Skin of body (tissue), 2 donors: ENCODE measurements around the genes SH3BP1, PDXP and SLC16A8.

- RAMPAGE, long total RNA: no peak
These were observed 1.1 kb downstream of the CYTH4 start for GRCh38 chr22:37283312-37283897.

DNA sequence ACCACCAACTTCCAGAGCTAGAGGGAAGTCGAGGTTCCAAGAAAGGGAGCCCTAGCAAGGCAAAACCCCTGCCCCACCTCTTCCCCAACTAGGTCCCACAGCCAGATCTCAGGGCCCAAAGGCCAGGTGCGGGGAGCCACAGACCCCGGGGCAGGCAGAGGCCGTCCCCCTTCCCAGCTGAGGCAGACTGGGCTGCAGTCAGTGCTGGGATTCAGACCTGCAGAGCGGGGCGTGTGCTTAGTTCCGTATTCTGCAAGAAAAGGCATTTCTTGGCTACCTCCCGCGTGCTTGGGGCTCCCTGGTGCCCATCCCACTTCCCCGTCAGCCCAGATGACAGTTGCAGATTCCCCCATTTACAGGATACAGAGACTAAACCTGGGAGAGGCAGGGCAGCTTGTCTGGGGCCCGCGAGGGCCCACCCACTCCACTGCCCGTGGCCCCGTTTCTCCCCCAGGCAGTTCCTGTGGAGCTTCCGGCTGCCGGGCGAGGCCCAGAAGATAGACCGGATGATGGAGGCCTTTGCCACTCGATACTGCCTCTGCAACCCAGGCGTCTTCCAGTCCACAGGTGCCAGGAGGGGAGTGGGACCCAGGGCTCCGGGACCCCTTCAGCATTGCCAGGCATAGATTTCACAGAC lies 18.3 kb downstream of the CYTH4 start:
- RAMPAGE, long total RNA: no peak

GRCh38 chr22:37303728-37304488 lies 21.6 kb downstream of the CYTH4 start:
- RAMPAGE, long total RNA: no peak

DNA sequence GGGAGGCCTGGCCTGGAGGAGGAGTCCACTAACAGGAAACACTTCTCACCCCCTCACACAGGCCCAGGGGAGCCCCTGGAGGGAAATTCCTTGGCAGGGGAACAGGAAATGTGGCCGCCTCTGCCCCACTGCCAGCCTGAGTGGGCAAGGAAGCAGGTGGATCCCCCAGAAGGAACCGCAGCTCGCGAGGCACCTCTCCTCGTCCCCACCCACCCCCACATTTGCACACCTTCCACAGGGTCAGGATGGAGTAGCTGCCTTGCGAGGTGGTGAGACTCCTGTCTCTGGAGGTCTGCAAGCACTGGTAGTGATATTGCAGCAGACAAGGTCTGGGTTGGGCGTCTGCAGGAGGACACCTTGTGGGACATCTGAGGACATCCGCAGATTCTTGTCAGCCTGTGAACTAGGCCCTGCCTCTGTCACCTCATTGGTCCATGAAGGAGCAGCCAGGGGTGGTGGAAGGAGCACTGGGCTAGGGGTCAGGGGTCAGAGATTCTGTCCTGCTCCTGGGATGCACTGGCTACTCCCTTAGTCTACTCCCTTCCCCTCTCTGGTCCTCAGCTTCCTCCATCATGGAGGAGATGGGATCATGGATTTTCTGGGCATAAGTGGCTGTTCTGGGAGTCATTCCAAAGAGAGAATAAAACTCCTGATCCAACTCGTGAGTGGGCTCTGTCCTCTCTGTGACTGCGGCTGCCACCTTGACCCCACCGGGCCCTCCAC lies 32.5 kb downstream of the CYTH4 start:
- RAMPAGE, long total RNA: no peak

- RAMPAGE, long total RNA: no peak
These were observed 12.4 kb upstream of the MFNG start for GRCh38 chr22:37498561-37498921.

DNA sequence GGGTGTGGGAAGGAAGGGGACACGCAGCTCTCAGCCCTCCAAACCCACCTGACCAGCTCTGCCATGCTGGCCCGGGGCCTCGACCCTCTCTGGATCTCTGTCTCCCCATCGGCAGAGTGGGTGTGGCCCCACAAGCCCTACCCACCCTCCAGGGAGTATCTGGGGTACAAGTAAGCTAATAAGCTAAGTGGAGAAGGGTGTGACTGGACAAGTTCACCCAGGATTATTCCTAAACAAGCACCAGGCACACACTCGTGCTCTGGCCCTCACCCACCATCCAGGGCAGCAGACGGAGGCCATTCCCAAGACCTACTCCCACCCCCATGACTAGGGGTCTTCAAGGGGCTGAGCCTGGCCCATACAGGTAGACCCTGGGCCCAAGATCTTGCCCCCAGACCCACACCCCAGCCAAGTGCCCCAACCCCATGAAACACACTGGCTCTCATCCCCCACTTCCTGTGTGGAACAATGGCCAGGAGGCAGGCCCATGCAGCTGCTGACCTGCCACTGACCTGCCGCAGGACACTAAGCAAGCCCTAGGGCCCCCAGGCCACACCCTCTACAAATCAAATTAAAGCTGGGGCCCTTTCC lies 10.4 kb downstream of the CARD10 start:
- RAMPAGE, long total RNA: no peak

GRCh38 chr22:37541672-37542396 lies 18.4 kb upstream of the CDC42EP1 start:
- RAMPAGE, long total RNA: no peak

GRCh38 chr22:37616229-37616925 lies 7.7 kb downstream of the GGA1 start:
- RAMPAGE, long total RNA: no peak

DNA sequence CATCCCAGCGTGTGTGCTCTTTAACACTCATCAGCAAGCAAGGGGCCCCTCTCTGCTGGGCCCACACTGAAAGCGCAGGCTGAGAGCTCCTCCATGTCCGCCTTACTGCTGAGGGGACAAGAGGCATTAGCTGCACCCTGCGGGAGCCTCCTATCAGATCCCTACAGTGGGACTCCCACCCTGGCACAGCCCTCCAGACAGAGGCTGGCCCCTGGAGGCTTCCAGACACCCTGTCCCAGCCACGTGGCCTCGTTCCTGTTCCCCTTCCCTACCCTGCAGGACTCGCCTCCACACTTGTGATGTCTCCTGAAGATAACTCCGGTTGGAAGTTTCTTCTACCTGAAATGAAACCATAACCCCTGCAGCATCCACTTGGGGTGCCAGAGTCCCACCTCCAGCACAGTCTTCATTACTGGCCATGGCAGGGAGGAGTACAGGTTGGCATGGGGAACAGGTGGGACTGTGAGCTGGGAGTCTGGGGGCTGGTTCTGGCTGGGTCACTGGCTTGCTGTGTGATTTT lies 5.0 kb upstream of the SH3BP1 start:
- RAMPAGE, long total RNA: no peak

GRCh38 chr22:37639170-37639845 lies at the start of gene SH3BP1:
TSS of gene SH3BP1 (plus strand) at chr22:37639669.
- RAMPAGE, long total RNA: no peak

DNA sequence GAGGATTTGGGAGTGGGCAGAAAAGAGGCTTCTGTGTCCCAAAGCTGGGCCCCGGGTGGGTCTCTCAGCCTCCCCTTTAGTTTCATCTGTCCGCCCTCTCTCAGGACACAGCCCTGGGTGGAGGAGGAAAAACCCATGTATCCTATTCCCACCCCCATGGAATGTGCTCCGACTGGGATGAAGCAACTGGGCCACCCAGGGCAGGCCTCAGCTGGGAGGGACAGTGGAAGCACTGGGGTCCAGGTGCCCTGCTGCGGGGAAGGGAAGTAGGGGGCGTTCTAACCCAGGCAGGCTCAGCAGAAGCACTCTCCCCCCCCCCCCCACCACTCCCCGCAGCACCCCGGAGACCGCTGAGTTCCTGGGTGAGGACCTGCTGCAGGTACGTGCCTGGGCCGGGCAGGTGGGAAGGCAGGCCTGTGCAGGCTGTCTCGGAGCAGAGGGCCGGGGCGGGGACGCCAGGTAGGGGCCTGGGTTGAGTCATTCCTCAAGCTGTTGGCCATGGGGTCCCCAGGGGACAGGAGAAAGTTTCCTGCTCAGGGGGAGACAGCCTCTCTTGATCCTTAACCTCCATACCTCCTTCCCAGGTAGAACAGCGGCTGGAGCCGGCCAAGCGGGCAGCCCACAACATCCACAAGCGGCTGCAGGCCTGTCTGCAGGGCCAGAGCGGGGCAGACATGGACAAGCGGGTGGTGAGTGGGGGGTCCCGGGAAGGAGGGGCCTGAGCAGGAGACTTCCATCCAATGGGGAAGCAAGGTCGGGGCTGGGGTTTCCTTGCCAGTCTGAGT lies 1.5 kb downstream of the SH3BP1 start:
- RAMPAGE, long total RNA: no peak

DNA sequence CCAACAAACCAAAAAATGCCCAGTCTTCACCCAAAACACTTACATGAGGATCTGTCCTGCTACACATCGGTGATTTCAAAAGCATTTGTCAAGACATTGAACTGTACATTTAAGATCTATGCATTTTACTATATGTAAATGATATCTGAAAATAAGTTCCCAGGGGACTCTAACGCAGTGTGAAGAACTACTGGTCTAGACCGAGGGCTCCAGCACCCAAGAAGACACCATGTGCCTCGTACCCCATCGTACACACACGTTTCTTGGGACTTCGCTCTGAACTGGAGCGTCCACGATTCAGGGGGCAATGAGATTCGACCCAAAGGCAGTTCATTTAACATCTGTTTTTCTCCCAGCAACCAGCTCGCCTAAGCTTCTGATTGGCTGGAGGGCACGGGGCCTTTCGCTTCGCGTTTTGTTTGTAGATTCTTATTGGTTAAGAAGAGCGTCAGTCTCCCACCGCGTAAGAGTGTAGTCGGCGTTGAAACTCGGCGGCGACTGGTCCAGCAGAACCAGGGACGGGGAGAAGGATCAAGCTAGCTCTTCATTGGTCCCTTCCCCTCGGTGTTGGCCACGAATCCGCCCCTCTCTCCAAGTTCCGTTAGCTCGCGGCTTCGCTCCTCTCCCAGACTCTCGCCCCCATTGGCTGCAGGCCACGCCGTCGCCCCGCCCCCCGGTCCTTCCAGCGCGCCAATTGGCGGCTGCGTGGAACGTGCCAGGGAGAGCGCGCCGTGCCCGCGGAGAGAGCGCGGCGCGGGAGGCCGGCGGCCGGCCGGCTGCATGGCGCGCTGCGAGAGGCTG lies at the start of gene PDXP:
Gene PDXP (plus strand): TSS at position 721 of the 801 bp plus-strand sequence.
- RAMPAGE, long total RNA: no peak

DNA sequence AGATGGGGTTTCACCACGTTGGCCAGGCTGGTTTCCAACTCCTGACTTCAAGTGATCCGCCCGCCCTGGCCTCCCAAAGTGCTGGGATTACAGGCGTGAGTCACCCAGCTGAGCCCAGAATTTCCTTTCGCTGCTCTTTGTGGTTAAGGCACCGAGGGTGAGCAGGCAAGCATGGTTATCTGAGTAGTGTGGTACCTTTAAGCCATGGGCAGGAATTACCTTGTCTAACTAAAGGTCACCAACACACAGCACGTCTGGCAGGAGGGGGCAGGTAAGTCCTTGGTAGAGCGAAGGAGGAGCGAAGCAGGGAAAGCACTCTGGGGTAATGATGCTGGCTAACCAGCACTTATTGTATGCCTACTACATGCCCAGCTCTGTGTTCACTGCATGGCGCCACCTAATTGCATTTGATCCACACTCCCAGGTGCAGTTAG lies 45.6 kb downstream of the TRIOBP start:
- RAMPAGE, long total RNA: no peak

- RAMPAGE, long total RNA: no peak
These were observed 39.2 kb upstream of the H1-0 start for GRCh38 chr22:37765952-37766176.

DNA sequence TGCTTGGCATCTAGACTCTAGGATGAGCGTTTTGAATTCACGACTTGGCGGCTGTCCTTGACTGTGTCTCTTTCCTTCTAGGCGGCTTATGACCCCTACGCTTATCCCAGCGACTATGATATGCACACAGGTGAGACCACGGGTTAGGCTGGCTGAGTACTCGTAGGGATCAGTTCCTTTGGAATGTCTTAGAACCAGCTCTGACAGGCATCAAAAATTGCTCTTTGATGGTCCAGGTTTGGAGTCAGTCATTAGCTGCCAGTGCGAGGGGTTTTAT lies 653 bp downstream of the EIF3L start:
- RAMPAGE, long total RNA: no peak

GRCh38 chr22:37854889-37855386 lies 5.7 kb downstream of the EIF3L start:
- RAMPAGE, long total RNA: no peak

DNA sequence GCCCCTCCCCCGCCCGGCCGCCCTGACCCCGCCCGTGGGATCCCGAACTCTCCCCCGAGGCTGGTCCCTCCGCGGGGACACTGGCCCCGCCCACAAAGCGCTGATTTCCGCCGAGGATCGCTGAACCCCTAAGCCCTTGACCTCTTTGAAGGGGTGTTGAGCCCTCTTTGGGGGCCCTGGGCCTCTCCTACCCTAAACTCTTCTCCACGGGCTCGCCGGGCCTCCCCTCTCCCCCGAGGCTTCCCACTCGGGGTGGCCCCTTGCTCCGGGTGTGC lies 585 bp downstream of the MICALL1 start:
- RAMPAGE, long total RNA: no peak

GRCh38 chr22:38039038-38039410 lies 18.2 kb upstream of the PICK1 start:
- RAMPAGE, long total RNA: no peak

- RAMPAGE, long total RNA: no peak
These were observed at the start of gene SLC16A8 for GRCh38 chr22:38083914-38084353. TSS of gene SLC16A8 (minus strand) at chr22:38084184.

- RAMPAGE, long total RNA: no peak
These were observed 4.7 kb upstream of the SLC16A8 start for GRCh38 chr22:38088533-38089320.